IMR-90 (cell line): ENCODE measurements around a stretch of chr6.

DNA sequence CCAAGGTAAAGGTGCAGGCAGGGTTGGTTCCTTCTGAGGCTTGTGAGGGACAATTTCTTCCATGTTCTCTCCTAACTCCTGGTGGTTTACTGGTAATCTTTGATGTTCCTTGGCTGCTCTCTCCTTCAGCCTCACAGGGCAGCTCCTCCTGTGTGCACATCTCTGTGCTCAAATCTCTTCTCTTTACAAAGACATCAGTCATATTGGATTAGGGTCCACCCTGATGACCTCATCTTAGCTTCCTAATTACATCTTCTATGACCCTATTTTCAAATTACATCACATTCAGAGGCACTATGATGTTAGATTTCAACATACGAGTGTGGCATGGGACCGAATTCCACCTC lies 216.5 kb downstream of the MYLK4 start:
- RRBS = no CpG with 5 or more reads among the region's 2 CpGs
CAGE:
- cytosol, long polyA plus RNA = no peak
- long polyA plus RNA = no peak
- nucleus, long polyA plus RNA = no peak

- RRBS = no CpG with 5 or more reads among the region's 16 CpGs
CAGE:
- cytosol, long polyA plus RNA = no peak
- long polyA plus RNA = no peak
- nucleus, long polyA plus RNA = no peak
Measured at GRCh38 chr6:2623166-2623861, 127.4 kb downstream of the MYLK4 start.

DNA sequence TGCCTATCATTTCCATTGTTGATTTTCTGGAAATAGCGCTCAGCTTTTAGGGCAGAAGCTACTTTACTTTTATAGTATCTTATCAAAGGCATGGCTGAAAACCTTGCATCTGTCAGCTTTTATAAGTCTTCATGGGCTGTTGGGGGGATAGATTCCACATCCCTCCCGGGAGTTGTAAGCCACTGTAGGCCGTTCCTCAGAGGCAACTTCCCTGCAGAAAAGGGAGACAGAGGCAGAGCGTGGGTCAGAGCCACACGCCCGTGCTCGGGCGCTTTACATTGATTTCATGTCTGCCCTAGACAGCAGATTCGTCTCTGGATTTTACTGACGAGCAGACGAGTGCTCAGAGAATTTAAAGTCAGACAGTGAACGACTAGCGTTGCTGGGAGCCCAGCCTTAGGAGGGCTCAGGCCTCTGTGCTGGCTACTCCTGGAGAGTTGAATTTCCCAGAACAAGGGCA lies 126.8 kb downstream of the MYLK4 start:
- RRBS = no CpG with 5 or more reads among the region's 13 CpGs
CAGE:
- cytosol, long polyA plus RNA = no peak
- long polyA plus RNA = no peak
- nucleus, long polyA plus RNA = no peak

GRCh38 chr6:2853543-2854240 lies 12.0 kb upstream of the SERPINB1 start:
- RRBS = no CpG with 5 or more reads among the region's 13 CpGs
CAGE:
- cytosol, long polyA plus RNA = no peak
- long polyA plus RNA = no peak
- nucleus, long polyA plus RNA = no peak

- RRBS = no CpG with 5 or more reads among the region's 10 CpGs
CAGE:
- cytosol, long polyA plus RNA = no peak
- long polyA plus RNA = no peak
- nucleus, long polyA plus RNA = no peak
Measured at GRCh38 chr6:2865983-2866815, 24.5 kb upstream of the SERPINB1 start.

GRCh38 chr6:2875856-2877078 lies 26.8 kb downstream of the SERPINB9 start:
- RRBS = 15% methylated on average over 6 of the region's 56 CpGs
CAGE:
- cytosol, long polyA plus RNA = no peak
- long polyA plus RNA = no peak
- nucleus, long polyA plus RNA = no peak

- RRBS = no CpG with 5 or more reads among the region's 28 CpGs
CAGE:
- cytosol, long polyA plus RNA = no peak
- long polyA plus RNA = no peak
- nucleus, long polyA plus RNA = no peak
Measured at GRCh38 chr6:2957734-2958739, 13.3 kb downstream of the SERPINB6 start.

- RRBS = no CpG with 5 or more reads among the region's 7 CpGs
CAGE:
- cytosol, long polyA plus RNA = no peak
- long polyA plus RNA = no peak
- nucleus, long polyA plus RNA = no peak
Measured at GRCh38 chr6:2976443-2976860, 5.1 kb upstream of the SERPINB6 start.

DNA sequence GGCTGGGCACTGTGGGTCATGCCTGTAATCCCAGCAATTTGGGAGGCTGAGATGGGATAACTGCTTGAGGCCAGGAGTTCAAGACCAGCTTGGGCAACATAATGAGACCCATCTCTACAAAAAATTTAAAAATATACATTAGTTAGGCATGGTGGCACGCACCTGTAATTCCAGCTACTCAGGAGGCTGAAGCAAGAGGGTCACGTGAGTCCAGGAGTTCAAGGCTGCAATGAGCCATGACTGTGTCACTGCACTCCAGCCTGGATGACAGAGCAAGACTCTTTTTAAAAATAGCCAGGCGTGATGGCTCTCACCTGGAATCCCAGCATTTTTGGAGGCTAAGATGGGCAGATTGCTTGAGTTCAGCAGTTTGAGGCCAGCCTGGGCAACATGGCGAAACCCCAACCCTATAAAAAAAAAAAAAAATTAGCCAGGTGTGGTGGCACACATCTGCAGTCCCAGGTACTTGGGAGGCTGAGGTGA lies 22.5 kb downstream of the NQO2 start:
- RRBS = no CpG with 5 or more reads among the region's 4 CpGs
CAGE:
- cytosol, long polyA plus RNA = no peak
- long polyA plus RNA = no peak
- nucleus, long polyA plus RNA = no peak

- RRBS = no CpG with 5 or more reads among the region's 17 CpGs
CAGE:
- cytosol, long polyA plus RNA = no peak
- long polyA plus RNA = no peak
- nucleus, long polyA plus RNA = no peak
Measured at GRCh38 chr6:3139266-3140048, 17.9 kb downstream of the TUBB2A start.

GRCh38 chr6:3178758-3179232 lies 21.5 kb upstream of the TUBB2A start:
- RRBS = 93% methylated on average over 2 of the region's 13 CpGs
CAGE:
- cytosol, long polyA plus RNA = no peak
- long polyA plus RNA = no peak
- nucleus, long polyA plus RNA = no peak

- RRBS = no CpG with 5 or more reads among the region's 18 CpGs
CAGE:
- cytosol, long polyA plus RNA = no peak
- long polyA plus RNA = no peak
- nucleus, long polyA plus RNA = no peak
Measured at GRCh38 chr6:3193399-3193842, 34.0 kb downstream of the TUBB2B start.

DNA sequence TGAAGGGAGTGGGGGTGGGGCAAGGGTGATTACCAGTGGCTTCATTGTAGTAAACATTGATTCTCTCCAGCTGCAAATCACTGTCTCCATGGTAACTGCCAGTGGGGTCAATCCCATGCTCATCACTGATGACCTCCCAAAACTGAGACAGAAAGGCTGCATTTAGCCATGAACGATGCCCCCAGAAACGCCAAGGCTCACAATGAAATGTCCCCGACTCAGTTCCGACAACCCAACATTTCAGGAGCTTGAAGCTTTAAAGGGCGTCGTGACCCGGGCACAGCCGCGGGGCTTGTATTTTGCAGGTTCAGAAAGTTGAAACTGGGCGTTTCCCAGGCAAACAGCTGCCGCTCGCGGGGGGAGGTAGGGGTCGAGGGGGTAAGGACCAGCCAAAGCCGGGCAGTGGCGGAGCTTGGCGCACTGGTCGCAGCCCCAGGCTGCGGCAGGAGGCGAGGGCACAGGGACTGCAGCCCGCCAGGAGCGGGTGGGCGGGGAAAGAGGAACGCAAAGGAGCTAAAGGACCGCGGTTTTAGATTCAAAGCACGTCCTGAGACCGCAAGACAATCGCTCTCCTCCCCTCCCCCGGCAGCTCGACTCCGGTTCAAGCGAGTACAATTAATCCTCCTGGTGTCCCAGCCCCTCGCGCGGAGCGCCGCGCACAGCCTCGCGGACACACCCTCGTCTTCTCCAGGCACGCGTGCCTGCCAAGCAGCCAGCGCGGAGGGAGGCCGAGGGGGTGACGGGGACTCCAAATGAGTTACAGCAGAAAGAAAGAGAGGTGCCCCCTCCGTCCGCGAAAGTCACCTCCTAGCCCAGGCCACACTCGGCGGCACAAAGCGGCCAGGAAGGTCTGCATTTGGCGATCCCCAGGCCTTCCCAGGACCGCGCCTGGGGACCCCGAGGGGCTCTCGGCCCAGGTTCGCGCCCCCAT lies 660 bp downstream of the TUBB2B start:
- RRBS = no CpG with 5 or more reads among the region's 61 CpGs
CAGE:
- cytosol, long polyA plus RNA = no peak
- long polyA plus RNA = no peak
- nucleus, long polyA plus RNA = no peak

GRCh38 chr6:3251374-3251784 lies 7.4 kb upstream of the PSMG4 start:
- RRBS = no CpG with 5 or more reads among the region's 15 CpGs
CAGE:
- cytosol, long polyA plus RNA = no peak
- long polyA plus RNA = no peak
- nucleus, long polyA plus RNA = no peak

- RRBS = no CpG with 5 or more reads among the region's 4 CpGs
CAGE:
- cytosol, long polyA plus RNA = no peak
- long polyA plus RNA = no peak
- nucleus, long polyA plus RNA = no peak
Measured at GRCh38 chr6:3367832-3368084, 89.1 kb downstream of the SLC22A23 start.

DNA sequence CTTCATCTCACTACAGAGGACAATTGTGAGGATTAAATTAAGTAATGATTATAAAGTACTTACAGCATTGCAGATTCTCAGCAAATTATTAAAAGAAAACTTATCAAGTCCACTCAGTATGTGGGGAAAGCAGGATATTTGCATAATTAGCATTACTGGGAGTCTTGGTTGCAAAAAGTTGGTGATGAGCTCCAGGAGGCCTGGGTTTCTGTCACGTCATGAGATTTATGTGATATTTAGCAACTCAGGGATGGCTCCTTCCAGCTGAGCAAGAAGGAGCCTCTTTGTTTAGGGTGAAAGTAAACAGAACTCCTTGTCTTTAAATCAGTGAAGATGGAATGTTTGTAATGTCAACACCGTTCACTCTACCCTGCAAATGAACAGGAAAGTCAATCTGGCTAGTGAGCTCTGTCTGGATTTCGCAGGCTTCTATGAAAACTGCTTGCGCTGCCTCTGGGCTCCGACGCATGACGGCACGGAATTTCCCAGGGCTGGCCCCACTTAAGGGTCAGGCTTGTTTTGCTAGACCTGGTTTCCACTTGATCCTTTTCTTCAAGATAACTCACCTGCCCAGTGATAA lies 86.9 kb downstream of the PXDC1 start:
- RRBS = no CpG with 5 or more reads among the region's 8 CpGs
CAGE:
- cytosol, long polyA plus RNA = no peak
- long polyA plus RNA = no peak
- nucleus, long polyA plus RNA = no peak

DNA sequence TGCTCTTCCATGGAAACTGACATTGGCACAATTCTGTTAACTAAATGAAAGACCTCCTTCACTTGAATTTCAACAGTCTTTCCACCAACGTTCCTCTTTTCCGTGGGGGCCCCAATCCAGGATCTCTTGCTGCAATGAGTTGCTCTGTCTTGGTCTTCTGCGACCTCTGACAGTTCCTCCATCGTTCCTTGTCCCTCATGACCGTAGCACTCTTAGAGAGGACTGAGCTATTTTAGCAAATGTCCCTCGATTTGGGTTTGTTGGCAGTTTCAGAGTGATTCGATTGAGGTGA lies 20.0 kb downstream of the PXDC1 start:
- RRBS = no CpG with 5 or more reads among the region's 7 CpGs
CAGE:
- cytosol, long polyA plus RNA = no peak
- long polyA plus RNA = no peak
- nucleus, long polyA plus RNA = no peak

GRCh38 chr6:3736042-3736509 lies 15.4 kb downstream of the PXDC1 start:
- RRBS = no CpG with 5 or more reads among the region's 4 CpGs
CAGE:
- cytosol, long polyA plus RNA = no peak
- long polyA plus RNA = no peak
- nucleus, long polyA plus RNA = no peak

GRCh38 chr6:3752790-3753233 lies 1.3 kb upstream of the PXDC1 start:
- RRBS = no CpG with 5 or more reads among the region's 11 CpGs
CAGE:
- cytosol, long polyA plus RNA = no peak
- long polyA plus RNA = no peak
- nucleus, long polyA plus RNA = no peak

- RRBS = no CpG with 5 or more reads among the region's 17 CpGs
CAGE:
- cytosol, long polyA plus RNA = no peak
- long polyA plus RNA = no peak
- nucleus, long polyA plus RNA = no peak
Measured at GRCh38 chr6:3788786-3789640, 37.5 kb upstream of the PXDC1 start.